AG09309 (cell line): Measurements from ENCODE around the genes ZNF25 and ZNF485.

DNA sequence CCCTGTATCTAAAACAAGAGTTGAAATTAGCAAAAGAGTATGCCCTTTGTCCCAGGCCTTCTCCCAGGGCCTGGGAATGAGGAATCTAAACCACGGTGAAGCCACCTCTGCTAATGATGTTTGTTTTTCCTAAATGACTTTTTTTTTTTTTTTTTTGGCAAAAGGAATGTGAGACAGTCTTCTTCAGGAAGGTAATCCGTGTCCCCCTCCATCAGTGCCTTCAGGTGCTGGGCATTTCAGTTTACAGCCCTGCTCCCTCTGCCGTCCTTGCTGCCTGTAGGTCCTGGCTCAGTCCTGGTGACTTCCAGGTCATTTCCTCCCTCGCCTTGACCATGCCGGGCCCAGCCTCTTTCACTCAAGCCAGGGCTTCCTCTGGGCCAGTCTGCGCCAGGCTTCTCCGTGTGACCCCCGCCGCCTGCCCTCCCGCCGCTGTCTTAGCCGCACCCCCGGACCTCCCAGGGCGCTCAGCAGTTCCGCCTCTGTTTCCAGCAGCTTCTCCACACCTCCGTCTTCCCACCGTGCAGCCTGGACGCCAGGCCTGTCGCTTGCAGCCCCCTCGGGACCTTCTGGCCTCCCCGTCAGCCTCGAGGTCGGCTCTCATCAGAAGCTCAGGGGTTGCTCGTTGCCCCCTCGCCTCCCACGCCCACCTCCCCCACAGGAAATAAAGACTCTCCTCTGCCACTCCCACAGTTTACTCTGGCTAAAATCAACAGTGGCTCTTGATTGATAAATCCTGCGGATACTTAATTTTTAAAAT lies 122.9 kb upstream of the FZD8 start:
- RRBS = no CpG with 5 or more reads among the region's 27 CpGs

DNA sequence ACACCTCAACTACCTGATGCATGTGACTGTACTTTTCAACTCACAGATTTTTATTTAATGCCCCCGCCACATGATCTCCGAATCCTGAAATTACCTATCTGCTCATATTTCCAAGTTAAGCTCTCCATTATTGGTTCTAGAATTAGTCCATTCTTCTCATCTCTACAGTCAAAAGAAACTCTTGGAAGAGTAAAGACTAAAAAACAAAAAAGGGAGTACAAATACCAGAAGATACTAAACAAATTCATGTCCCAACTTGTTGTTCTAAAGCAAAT lies 413.6 kb upstream of the FZD8 start:
- RRBS = no CpG with 5 or more reads among the region's 2 CpGs

GRCh38 chr10:36300918-36301161 lies 658.7 kb upstream of the FZD8 start:
- RRBS = no CpG with 5 or more reads among the region's 3 CpGs

- RRBS = 2% methylated on average over 32 of the region's 74 CpGs
Observed at GRCh38 chr10:37976046-37977069, at the start of gene ZNF25. TSS of gene ZNF25 (minus strand) at chr10:37976647.

- RRBS = no CpG with 5 or more reads among the region's 5 CpGs
Observed at GRCh38 chr10:38106538-38107119, 12.5 kb downstream of the ZNF37A start.

GRCh38 chr10:38107191-38107772 lies 13.1 kb downstream of the ZNF37A start:
- RRBS = no CpG with 5 or more reads among the region's 4 CpGs

DNA sequence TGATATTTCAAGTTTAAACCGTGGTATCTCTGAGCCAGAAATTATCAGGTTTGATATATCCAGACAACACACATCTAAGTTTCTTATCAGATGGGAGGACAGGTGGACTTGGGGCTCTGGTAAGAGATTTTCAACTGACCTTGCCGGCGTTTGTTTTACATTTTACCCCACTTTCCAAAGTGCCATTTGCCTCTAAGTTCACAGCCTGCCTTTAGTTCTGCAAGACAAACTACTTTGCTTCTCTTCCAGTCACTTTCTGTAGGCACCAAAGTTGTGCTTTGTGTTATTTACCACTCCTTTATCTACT lies 892.1 kb downstream of the ZNF37A start:
- RRBS = no CpG with 5 or more reads among the region's 3 CpGs

DNA sequence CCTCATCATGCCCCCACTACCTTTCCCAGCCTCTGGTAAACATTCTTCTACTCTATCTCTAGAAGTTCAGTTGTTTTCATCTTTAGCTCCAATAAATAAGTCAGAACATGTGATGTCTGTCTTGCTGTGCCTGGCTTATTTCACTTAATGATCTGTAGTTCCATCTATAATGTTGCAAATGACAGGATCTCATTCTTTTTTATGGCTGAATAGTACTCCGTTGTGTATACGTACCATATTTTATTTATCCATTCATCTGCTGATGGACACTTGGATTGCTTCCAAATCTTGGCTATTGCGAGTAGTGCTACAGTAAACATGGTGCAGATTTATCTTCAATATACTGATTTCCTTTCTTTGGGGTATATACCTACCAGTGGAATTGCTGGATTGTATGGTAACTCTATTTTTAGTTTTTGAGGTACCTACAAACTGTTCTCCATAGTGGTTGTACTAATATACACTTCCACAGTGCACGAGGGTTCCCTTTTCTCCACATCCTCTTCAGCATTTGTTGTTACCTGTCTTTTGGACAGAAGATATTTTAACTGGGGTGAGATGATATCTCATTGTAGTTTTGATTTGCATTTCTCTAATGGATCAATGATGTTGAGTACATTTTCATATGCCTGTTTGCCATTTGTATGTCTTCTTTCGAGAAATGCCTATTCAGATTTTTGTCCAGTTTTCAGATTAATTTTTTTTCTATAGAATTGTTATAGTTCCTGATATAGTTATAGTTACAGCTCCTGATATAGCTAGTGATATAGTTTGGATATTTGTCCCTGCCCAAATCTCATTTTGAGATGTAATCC lies 124.3 kb downstream of the ZNF33B start:
- RRBS = no CpG with 5 or more reads among the region's 5 CpGs

- RRBS = no CpG with 5 or more reads among the region's 10 CpGs
Observed at GRCh38 chr10:42530786-42531439, 107.5 kb downstream of the ZNF33B start.

- RRBS = 2% methylated on average over 5 of the region's 44 CpGs
Observed at GRCh38 chr10:42866555-42867172, 84.1 kb downstream of the BMS1 start.

GRCh38 chr10:42960959-42961241 lies 116.0 kb upstream of the RET start:
- RRBS = no CpG with 5 or more reads among the region's 2 CpGs

- RRBS = no CpG with 5 or more reads among the region's 5 CpGs
Observed at GRCh38 chr10:43120803-43121287, 17.4 kb upstream of the CSGALNACT2 start.

DNA sequence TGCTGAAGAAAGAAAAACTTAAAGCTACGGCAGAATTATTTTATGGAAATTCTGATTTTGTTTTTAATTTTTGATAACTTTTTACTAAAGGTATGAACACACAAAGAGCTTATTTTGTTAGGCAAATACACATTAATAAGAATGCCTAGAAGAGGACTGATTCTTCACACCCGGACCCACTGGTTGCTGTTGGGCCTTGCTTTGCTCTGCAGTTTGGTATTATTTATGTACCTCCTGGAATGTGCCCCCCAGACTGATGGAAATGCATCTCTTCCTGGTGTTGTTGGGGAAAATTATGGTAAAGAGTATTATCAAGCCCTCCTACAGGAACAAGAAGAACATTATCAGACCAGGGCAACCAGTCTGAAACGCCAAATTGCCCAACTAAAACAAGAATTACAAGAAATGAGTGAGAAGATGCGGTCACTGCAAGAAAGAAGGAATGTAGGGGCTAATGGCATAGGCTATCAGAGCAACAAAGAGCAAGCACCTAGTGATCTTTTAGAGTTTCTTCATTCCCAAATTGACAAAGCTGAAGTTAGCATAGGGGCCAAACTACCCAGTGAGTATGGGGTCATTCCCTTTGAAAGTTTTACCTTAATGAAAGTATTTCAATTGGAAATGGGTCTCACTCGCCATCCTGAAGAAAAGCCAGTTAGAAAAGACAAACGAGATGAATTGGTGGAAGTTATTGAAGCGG lies 16.9 kb downstream of the CSGALNACT2 start:
- RRBS = no CpG with 5 or more reads among the region's 7 CpGs

GRCh38 chr10:43362120-43362962 lies 9.1 kb upstream of the FXYD4 start:
- RRBS = no CpG with 5 or more reads among the region's 58 CpGs

- RRBS = no CpG with 5 or more reads among the region's 8 CpGs
Observed at GRCh38 chr10:43394823-43395585, 14.0 kb downstream of the HNRNPF start.

DNA sequence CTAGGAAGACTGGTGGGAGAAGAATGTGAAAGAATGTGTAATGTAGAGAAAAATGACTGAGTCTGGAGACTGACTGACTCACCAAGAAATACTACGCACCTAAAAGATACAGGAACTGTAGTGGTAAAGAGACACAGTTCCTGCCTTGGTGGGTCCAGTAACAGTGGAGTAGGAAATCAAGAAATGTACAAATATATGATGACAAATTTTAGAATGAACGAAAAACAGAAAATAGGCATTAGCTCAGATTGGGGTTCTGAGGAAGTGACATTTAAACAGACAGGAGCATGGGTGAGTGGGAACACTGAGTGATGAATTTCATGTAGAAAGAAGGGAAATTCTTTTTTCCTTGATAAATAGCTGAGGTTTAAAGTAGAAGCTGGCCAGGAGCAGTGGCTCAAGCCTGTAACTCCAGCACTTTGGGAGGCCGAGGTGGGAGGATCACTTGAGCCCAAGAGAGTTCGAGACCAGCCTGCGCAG lies 9.3 kb downstream of the HNRNPF start:
- RRBS = no CpG with 5 or more reads among the region's 5 CpGs

DNA sequence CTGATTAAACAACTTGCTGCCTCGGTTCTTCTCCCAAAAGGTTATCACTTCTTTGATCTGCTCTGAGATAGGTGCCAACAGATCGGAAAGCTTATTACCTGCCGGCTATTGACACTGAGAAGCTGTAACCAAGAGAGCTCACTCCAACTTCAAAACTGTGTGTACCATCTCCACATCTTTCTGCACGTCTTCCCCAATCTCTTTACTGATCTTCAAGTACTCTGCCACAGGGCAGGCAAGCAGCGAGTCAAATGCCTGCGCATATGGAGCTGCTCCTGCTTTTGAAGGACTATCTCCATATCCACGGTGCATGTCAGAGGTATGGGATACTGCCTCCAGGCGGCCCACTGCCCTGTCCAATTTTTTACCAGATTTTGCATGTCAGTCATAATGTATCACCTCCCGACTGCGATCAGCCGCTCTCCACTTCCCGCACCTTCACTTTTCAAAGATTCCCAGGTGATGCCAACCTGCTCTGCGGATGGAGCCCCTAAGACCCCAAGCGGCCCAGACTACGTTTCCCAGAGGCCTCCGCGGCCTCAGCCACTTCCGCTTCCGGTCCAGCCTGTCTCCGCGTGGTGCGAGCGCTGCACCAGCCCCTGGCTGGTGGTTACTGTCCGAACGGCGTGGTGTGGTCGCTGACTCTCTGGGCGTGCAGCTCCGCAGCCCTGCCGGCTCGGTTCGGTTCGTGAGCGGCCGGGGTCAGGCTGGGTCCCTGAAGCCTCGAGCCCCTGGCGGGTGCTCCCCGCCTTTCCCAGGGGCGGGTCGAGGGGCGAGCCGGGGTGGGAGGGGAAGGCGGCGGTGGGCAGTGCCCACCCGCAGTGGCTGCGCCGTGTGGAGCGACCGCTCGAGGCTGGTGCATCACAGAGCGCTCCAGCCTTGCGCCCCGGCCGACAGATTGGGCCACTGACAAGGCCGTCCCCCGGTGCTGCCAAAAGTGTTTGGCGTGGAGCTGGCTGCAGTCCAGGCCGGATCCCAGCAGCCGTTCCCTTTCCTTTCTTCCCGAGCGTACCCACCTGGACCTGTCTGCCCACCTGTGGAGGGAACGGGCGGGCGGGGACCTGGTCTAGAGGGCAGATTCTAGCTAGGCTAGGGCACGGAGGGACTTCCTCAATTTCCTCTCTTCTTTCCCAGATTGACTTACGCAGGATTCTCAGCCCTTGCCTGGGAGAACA lies at the start of gene ZNF485:
ZNF485 (plus strand) TSS at position 576 of the 1,175 bp plus-strand sequence.
- RRBS = 4% methylated on average over 14 of the region's 66 CpGs

DNA sequence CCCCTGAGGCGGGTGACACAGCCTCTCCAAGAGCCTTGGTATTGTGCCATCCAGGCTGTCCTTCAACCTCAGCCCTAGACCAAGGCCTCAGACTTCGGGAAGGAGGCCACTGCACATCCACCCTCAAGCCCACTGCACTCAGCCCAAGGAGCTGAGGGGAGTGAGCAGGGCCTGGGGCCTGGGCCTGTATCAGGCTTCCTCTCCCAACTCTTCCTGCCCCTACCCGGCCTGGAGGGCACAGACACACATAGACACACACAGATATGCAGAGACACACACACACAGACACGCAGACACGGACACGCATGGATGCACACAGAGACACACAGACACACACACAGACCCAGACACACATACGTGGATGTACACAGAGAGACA lies 19.7 kb upstream of the ZNF32 start:
- RRBS = no CpG with 5 or more reads among the region's 7 CpGs

GRCh38 chr10:43845948-43846942 lies 197.6 kb upstream of the ZNF32 start:
- RRBS = no CpG with 5 or more reads among the region's 19 CpGs

DNA sequence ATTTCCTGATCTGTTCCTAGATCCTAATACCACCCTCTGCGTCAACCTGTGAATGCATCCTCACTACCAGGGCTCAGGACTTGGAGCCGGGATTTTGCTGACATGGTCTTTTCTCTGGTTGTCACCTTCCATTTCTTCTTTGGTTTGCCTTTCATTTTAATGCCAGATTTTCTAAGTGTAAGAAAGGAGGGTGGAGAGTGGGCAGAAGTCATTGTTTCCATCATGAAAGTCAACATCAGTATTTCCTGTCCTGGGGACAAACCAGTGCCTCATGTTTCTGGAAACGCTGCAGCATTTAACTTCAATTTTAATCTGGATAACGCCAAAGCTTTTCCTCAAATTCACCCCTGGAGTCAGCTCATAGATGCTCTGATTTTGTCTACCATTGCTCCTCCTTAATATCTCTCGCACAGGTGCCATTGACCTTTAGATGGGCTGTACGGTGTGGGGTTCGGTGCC lies 210.5 kb upstream of the ZNF32 start:
- RRBS = no CpG with 5 or more reads among the region's 7 CpGs